Cardiac fibroblast (primary cell): ENCODE measurements around a stretch of chr7.

- RRBS = no CpG with 5 or more reads among the region's 13 CpGs
These were observed 26.8 kb downstream of the TMEM120A start for GRCh38 chr7:75967483-75968087.

- RRBS = no CpG with 5 or more reads among the region's 21 CpGs
These were observed 14.3 kb downstream of the TMEM120A start for GRCh38 chr7:75979982-75980591.

DNA sequence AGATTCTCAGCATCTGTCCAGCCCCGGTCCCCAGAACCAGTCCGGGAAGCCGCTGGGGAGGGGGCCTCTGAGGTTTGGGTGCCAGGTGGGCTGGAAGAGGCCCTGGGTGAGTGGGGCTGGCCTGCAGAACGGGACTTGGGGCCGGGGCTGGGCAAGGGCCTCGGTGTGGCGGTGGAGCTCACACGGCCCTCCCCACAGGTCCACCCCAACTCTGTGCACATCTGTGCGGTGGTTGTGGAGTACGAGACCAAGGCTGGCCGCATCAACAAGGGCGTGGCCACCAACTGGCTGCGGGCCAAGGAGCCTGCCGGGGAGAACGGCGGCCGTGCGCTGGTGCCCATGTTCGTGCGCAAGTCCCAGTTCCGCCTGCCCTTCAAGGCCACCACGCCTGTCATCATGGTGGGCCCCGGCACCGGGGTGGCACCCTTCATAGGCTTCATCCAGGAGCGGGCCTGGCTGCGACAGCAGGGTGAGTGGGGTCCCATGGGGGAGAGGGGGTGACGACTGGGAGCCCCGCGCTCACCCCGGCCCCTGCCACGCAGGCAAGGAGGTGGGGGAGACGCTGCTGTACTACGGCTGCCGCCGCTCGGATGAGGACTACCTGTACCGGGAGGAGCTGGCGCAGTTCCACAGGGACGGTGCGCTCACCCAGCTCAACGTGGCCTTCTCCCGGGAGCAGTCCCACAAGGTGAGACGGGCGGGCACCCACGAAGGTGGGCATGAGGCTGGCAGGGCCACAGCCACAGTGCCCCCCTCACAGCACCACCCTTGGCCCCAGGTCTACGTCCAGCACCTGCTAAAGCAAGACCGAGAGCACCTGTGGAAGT lies 8.8 kb downstream of the TMEM120A start:
- RRBS = 93% methylated on average over 8 of the region's 47 CpGs

DNA sequence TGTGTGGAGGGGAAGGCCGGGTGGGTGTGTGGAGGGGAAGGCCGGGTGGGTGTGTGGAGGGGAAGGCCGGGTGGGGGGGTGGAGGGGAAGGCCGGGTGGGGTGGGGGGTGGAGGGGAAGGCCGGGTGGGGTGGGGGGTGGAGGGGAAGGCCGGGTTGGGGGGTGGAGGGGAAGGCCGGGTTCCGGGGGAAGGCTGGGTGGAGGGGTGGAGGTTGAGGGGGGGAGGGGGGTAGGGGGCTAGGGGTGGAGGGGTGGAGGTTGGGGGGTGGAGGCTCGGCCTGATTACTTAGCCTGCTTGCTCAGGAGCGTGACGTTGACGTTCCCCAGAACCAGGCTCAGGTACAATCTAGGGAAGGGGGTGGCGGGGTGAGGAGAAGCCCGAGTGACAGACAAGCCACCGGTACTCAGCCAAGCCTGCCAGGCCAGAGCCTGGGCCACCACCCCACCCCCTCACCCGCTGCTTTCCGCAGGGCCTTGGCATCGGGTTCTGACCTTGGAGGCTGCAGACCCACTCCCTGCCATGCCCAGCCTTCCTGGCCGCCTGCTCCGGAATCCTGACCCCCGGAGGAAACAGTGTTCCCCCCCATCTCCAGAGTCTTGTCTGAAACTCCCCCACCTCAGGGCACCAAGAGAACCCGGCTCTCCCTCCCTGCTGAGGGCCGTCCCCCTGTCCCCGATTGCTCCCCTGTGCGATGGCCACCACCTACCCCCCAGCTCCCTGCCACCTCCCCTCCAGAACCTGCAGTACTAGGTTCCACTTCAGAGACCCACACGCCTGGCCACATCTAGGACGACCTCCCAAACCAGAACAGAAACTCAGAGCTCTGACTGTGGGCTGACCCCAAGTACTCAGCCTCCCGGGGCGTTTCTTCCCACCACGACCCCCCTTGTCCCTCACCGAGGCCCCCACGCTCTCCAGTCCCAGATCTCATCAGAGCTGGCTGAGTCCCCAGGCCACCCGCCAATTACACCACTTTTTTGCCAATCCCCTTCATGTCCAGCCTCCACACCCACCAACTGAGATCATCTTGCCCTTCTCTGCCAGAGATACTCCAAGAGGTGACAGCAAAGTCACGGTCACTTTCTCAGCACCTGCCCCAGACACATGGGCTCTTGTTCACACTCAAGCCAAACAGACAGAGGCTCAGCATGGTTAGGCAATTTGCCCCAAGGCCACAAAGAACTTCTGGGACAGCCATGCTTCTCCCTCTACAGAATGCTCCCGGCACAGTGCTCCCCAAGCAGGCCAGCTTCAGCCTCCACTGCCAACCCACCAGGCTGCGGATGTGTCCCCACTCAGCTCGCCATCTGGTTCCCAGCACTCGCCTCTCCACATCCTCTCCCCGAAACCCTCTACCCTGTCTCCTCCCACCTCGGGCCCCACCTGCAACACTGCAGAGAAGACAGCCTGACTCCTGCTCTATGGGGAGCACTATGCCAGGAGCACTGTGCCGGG lies 5.0 kb downstream of the TMEM120A start:
- RRBS = 27% methylated on average over 1 of the region's 41 CpGs

- RRBS = no CpG with 5 or more reads among the region's 2 CpGs
These were observed 13.5 kb downstream of the SRRM3 start for GRCh38 chr7:76215243-76215476.

DNA sequence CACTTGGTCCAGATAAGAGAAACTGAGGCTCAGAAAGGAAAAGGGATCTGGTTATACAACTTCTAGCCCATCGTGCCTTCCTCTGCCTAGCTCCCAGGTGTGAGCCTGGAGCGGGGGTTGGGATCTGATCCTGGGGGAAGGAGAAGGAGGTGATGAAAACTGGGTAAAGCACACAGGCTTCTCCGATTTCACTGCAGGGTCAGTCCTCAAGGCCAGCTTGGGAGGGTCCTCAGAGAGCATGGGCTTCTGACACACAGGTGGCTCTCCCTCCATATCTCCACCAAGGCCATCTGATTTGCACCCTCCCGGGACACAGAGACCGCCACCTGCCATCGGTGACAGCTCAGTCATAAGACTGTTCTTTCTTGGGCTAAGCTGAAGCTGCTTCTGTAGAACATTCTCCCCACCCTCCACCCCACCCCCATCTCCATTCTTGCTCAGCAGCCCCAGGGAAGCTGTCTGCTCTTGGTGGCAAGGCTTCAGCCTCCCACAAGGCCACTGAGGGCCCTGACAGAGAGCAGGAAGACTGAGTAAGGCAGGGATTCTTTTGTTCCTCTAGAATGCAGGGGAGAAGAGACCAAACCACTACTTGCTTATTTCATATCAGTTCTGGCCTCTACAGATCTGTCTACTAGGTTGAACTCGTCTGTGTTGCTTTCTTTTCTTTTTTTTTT lies 16.5 kb downstream of the SRRM3 start:
- RRBS = no CpG with 5 or more reads among the region's 7 CpGs

DNA sequence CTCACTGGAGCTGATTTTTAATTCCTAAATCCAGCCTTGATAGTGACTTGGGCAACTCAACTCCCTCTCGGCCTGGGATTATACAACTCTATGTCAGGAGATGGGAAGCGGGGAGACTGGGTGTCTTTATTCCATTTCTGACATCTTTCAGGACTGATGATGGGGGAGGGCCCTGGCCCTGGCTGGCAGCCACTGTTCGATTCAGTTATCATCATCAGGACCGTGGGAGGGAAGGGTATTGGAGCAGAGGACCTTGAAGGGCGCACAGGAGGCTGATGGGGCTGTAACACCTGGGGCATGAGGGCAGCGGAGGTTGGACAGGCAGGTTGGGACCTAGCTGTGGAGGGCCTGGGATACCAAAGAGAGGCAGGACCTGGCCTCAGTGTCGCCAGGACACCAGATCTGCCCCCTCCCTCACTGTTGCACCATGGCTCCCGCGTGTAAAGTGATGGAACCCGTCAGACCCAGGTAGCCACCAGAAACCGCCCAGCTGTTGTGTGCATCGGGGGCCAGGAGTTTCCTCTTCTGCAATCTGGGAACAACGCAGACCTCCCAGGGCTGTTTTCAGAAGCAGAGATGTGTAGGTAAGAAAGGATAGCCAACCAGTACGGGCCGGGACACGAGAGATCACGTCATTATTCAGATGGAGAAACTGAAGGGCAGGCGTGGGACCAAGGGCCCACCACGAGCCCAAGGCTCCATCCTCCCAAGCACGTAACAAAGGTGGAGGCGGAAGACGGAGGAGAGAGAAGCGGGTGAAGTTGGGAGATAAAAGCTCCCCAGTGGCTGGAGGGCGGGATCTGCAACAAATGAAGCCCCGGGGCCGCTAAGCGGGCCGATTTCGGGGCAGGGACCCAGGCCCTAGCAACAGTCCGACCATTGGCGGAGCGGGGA lies 15.0 kb downstream of the HSPB1 start:
- RRBS = no CpG with 5 or more reads among the region's 32 CpGs

DNA sequence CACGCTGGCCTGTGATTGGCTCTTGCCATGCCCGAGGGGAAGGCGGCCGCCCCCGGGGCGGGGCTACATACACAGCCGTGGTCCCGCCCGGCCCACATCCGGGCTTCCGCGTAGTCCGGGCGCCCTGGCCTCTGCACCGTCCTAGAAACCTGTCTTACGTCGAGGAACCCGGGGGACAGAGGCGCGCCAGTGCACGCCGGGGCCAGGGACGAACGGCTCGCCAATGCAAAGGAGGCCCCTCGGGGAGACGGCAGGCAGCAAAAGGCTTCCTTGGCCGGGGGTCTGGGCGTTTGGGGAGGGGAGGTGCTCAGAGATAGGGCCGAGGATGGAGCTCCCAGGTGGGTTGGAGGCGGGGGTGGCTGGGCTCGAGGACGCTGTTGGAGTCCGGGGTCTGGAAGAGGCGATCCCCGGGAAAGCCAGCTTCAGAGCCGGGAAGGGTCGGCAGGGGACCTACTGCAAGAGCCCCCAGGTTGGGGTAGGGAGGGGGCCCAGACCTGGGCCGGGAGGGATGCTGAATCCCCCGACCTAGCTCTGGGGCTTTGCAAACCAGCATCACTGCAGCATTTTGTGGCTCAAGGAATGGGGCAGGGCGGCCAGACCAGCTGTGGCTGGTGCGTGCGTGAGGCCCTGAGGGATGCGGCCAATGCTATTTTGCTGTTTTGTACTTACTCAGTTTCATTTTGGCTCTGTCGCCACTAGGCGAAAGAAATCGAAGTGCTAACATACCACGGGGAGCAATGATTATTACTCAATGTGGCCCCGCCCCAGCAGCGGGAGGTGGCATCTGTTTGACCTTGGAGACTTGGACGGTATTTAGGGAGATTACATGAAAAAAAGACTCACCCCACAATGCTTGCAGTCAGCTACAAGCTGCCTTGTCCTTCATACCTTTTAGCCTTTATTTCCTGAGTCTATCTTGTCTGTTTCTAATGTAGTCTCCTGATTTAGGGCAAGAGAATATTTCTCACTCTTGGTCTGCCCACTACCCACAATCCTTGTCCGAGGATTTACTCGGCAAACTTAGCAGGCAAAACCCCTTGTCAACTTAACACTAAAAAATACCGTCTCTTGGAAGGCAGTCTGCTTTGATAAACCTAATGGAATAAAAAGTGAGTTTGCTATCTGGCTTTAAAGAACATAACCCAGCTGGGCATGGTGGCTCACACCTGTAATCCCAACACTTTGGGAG lies 16.1 kb downstream of the HSPB1 start:
- RRBS = 1% methylated on average over 15 of the region's 54 CpGs

DNA sequence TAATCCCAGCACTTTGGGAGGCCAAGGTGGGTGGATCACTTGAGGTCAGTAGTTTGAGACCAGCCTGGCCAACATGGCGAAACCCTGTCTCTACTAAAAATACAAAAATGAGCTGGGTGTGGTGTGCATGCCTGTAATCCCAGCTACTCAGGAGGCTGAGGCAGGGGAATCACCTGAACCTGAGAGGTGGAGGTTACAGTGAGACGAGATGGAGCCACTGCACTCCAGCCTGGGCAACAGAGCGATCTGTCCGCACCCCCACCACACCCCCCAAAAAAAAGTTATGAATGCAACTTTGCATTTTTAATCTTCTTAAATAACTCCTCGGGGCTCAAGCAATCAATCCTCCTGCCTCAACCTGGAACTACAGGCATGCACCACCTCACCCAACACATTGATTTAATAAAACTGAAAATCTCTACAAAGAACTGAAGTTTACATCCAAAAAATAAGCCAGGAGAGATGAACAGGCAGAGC lies 23.1 kb downstream of the YWHAG start:
- RRBS = no CpG with 5 or more reads among the region's 5 CpGs

GRCh38 chr7:76364053-76364429 lies 5.2 kb upstream of the YWHAG start:
- RRBS = 17% methylated on average over 2 of the region's 6 CpGs

- RRBS = no CpG with 5 or more reads among the region's 6 CpGs
These were observed 14.4 kb upstream of the YWHAG start for GRCh38 chr7:76373107-76373626.

DNA sequence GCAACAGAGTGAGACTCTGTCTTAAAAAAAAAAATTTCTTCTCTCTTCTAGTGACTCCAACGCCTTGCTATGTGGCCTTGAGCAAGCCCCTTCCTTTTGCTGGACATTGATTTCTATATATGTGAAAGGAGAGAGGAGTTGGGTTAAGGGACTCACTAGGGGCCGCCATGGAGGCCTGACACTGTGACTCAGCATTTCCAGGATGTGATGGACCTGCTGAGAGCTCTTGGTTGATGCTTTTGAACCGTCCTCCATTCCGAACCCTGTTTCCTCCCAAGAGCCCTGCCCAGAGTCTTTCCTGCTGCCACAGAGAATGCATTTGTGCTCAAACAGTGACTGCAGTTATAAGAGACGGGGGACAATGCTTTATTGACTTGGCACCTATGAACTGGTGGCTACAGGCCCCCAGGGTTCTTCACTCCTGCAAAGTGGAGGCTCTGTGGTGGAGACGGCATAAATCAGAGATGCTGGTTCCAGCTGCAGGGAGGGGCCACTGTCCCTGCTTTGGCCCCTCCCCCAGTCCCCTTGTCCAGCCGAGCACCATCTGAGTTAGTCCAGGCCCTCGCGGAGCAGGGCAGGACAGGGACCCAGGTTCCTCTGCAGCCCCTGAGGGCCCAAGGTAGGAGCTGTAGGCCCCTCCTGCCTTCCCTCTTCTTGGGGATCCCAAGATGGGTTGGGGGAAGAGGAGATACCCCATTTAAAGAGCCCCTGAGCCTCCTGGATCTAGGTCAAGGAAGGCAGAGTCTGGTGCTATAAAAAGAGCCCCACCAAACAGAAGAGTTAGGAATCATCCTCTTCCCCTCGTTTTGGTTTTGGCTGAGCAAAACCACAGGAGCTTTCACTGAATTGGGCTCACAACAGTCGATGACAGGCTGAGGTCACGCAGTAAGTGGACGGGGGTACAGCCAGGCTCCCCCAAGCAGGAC lies 20.2 kb downstream of the SSC4D start:
- RRBS = no CpG with 5 or more reads among the region's 13 CpGs

DNA sequence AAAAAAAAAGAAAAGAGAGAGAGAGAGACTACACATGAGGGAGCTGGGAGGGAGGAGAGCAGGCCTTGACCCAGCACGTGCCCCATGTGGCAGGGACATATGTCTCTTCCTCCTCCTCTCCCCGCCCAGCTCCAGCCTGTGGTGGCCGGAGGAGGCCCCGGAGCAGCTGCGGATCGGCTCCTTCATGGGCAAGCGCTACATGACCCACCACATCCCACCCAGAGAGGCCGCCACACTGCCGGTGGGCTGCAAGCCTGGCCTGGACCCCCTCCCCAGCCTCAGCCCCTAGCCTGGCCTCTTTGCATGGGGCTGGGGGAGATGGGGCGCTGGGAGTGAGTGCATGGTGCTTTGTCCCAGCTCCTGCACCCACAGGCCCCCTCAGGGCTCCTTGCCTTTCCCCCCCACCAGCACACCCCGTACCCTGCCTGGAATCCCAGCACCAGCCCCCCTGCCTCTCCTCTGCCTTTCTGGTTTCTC lies 4.6 kb downstream of the UPK3B start:
- RRBS = 68% methylated on average over 3 of the region's 11 CpGs

DNA sequence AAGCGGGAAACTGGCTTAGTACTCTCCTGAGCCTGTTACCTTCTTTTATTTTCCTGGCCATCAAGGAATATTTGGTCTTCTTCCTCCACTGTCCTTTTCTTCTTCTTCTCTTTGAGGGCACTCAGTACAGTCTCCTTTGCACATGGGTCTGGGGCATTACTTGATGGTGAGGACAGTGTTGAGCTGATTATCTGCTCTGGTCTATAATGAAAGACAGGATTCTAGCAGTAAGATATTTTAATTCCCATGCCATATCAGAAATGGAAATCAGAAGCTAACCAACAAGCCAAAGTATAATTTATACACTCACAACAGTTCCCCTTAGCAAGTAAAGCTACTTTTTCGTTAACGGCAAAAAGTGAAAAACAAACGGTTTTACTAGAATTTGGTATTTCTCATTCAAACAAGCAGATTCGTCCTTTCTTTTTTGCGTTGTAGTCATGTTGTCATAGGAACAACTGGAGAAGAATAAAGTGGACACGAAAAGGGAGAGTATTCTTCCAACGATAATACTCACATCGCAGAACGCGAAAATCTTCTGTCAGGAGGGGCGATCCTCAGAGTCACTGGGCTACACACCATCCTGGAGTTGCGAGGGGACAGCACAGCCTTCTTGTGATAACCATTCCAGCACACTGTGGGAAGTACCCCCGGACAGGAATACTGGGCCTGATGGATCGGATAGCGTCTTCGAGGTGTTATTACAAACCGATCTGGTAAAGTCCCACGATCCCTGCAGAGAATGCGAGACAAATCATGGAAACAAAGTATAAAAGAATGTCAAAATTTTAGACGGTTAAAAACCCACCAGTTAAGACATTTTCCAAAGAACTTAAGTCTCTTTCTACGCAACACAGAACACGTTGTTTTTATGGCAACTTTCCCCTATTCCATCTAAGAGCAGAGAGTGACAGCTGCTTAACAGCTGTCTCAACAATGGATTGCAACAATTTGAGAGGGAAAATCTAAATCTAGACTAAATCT lies 1.3 kb downstream of the POMZP3 start:
- RRBS = no CpG with 5 or more reads among the region's 23 CpGs

DNA sequence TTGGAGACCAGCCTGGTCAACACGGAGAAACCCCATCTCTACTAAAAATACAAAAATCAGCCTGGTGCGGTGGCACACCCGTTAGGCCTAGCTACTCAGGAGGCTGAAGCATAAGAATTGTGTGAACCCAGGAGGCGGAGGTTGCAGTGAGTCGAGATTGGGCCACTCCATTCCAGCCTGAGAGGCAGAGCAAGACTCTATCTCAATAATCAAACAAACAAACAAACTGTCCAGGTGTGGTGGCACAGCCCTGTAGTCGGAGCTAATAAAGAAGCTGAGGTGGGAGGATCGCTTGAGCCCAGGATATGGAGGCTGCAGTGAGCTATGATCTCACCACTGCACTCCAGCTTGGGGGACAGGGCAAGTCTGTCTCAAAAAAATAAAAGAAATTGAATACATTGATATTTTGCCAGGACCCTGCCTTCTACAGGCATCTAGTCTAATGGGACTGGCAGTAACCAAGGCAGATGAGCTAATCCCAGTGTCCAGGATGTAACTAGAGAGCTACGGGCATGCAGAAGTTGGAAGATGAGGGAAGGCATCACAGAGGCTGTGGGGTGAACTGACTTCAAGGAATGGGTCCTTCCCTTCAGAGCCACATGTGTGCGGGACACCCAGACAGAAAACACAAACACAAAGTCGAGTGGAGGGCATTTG lies 8.6 kb downstream of the SPDYE18 start:
- RRBS = no CpG with 5 or more reads among the region's 10 CpGs

- RRBS = no CpG with 5 or more reads among the region's 1 CpG
These were observed 87.7 kb upstream of the FGL2 start for GRCh38 chr7:77287285-77287665.

DNA sequence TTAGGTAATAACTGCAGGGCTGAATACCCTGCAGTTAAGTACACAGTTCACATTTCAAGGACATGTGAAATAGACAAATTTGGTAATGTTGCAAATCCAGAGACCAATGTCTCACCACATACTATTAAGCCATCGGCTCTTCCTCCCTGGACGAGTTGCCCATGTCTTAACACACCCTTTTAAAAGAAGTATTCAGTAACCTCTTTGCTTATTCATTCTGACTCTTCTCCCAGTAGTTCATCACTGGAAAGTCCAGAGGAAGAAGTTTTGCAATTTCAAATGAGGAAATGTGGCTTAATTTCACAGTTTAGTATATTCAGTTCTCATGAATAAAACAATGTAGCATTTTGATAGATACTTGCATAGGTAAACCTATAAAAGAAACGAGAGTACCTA lies 6.0 kb downstream of the GSAP start:
- RRBS = no CpG with 5 or more reads among the region's 3 CpGs

DNA sequence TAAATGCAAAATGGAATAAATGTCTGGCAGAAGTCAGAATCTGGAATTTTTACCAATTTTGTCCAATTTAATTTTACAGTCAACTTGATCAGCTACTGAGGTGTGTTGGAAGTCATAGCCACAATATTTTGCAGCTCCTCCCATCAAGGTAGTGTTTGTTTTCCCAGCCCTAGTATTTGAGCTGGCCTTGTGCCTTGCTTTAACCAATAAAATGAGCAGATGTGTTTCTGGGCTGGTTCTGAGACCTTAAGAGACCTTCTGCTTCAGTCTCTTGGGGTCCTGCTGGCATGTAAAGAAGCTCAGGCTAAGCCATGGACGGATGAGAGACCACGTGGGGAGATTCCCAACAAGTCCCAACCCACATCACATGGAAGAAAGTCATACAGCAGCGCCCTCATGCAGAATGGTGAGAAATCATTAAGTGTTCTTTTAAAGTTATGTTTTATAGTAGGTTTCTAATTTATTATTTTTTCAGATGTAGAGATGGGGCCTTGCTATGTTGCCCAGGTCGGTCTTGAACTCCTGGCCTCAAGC lies 42.6 kb upstream of the RSBN1L start:
- RRBS = no CpG with 5 or more reads among the region's 4 CpGs

DNA sequence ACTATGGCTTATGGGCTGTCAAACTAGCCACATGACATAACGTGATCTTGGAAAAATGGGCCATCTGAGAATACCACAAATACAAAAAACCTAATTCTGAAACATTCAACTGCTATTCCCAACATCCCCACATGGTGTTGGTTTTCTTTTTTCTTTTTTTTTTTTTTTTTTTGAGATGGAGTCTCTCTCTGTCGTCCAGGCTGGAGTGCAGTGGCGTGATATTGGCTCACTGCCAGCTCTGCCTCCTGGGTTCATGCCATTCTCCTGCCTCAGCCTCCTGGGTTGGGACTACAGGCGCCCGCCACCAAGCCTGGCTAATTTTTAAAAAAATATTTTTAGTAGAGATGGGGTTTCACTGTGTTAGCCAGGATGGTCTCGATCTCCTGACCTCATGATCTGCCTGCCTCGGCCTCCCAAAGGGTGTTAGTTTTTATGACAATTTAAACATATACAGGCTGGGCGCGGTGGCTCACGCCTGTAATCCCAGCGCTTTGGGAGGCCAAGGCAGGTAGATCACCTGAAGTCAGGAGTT lies 17.3 kb upstream of the RSBN1L start:
- RRBS = no CpG with 5 or more reads among the region's 11 CpGs

GRCh38 chr7:77749433-77750276 lies 48.6 kb downstream of the TMEM60 start:
- RRBS = no CpG with 5 or more reads among the region's 9 CpGs